Fibroblast of the aortic adventitia (primary cell): ENCODE measurements around a stretch of chr14.

DNA sequence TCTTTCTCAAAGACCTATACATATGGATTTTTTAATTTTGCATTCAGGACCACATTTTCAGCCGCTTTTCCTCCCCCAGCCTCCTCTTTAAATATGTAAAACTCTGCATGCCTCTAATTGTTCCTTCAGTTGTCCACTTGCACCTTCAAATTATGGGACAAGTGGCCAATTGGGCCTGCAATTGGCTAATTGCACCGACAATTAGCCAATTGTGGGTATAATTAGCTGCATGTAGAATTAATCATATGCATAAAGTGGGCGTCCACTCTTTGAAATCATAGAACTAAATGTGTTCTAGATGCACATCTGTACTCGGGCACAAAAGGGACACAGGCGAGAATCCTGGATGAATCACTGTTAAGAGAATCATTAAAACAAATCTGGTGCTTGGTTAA is 1124.9 kb downstream of the BCL11B start:
- CAGE, long polyA plus RNA: no peak

DNA sequence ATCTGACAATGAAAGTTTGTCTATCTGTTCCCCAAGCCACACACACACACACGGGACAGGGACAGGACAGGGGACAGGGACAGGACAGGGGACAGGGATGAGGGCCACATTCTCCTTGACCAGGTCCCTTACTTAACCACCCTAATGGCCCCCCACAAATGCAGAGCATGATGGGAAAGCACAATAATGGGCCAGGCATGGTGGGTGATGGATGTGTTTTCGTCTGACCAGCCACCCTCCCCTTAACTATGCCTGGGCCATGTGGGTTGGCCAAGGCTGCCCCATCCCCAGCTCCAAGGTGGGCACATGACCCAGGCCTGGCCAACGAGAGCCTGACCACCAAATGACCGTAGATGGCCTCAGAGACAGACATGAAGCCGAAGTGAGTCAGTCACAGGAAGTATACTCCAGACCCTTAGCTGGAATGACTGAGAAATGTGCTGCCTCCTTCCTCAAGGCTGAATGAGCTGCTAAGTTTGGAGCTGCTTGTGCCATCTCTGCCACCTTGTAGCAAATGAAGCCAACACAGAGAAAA is 233.7 kb downstream of the BCL11B start:
- CAGE, long polyA plus RNA: no peak

DNA sequence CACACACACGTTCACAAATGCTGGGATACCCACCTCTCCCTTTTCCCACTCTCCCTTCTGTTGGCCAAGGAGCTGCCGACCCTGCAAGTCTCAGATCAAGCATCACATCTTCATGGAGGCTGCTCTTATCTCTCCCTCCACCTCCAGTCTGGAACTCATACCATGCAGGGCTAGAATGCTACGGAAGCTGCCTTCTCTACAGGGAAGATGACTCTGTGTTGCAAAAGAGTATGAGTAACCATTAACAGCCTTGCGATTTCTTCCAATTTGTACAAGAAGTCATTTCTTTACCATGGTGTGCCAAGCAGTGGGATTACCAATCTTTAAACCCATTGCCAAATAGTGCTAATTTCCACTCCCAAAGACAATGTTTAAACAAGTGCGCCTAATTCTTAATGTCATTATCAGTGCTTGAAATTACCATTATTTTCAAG is 196.0 kb downstream of the BCL11B start:
- CAGE, long polyA plus RNA: no peak

- CAGE, long polyA plus RNA: no peak
Observed at GRCh38 chr14:99274300-99275156, 2.5 kb upstream of the BCL11B start.

DNA sequence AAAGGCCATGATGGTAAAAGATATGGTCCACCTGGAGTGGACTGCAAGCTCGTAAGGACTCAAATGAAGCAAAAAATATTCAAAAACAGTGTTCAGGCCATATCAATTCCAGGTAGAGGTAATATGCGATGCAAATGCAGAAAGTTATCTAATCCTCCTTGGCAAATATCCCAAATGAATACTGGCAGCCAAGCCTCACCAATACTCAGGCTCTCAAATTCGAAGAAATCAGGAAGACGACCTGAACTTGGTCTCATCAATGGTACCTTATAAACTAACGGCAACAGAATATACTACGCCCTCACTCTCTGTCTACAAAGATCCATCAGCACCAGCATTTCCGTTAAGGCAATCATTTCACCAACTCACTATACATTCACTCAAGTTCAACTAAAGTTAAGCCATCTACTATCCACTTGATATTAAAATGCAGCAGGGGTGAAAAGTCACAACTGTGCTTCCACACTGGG is 35.7 kb downstream of the SETD3 start:
- CAGE, long polyA plus RNA: no peak

- CAGE, long polyA plus RNA: no peak
Observed at GRCh38 chr14:99514950-99515492, 33.8 kb downstream of the CCNK start.

- CAGE, long polyA plus RNA: no peak
Observed at GRCh38 chr14:99525433-99525693, 44.2 kb downstream of the CCNK start.

DNA sequence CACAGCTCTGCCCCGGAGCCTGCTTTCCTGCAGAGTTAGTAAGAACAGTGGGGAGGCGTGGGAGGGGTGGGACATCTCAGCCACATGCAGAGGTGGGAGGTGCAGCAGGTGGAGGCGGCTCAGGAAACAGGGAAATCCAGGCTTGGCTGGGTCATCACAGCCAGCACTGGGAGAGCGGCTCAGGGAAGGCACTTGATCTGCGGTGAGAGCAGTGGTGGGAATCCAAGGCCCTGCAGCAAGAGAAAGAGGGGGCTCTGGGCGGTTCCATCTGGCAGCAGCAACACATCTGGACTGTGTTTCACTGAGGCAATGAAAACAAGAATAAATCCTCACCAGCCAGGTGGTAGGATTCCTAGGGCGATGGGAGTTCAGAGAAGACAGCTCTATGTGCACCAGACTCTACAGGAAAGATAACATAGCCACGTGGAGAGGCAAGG is 57.7 kb downstream of the CCDC85C start:
- CAGE, long polyA plus RNA: no peak

DNA sequence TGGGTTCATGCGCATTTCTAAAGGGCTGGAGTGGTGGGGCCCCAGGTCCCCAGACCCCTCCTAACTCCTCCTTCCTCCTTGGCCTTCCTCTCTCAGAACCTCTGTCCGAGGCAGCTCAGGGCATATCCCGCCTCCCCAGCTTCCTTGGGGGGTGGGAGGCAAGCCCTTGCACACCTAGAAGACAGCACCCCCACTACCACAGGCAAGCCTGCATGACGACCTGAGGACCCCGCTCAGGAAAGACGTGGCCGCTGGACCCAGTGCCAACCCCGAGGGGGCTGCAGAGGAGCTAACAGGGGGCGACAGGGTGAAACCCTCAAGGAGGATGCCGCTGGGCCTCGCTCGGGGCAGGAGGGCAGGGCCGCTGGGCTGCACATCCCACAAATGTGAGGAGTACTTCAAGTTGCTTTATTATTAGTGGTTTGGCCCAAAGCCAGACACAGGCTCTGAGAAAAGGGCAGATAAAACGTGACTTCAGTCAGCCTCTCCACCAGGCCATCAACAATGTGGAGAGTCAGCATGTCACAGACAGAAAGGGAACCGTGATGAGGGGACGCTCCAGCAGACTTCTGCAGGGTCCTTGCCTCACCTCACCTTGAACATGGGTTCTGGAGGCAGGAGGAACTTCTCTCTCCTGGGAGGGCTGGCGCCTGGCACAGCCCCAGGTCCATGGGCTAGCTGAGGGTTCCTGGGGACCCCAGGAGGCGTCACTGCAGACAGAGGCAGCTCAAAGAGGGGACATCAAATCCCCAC is 35.5 kb downstream of the CCDC85C start:
- CAGE, long polyA plus RNA: no peak

DNA sequence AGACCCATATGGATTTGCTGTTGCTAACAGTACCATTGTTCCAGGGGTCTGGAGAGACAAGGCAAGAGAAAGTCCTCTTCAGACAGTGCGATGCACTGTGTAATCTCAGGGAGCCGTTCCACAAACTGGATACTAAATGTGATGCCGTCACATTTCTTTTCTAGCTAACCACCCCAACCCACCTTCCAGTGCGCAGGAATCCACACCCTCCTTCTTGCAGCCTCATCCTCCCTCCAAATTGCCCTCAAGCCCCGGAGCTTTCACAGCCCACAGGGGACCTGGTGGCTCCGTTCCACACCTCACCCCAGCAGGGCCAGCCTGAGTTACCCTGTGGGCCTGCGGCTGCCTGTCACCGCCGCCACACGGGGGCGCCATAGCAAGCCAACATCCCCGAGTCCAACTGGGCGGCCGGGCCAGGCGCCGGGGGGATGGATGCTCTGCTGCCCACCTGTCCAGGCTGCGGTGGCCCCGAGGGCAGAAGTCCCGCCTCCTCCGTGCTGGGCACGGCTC is 1.5 kb upstream of the CYP46A1 start:
- CAGE, long polyA plus RNA: no peak

DNA sequence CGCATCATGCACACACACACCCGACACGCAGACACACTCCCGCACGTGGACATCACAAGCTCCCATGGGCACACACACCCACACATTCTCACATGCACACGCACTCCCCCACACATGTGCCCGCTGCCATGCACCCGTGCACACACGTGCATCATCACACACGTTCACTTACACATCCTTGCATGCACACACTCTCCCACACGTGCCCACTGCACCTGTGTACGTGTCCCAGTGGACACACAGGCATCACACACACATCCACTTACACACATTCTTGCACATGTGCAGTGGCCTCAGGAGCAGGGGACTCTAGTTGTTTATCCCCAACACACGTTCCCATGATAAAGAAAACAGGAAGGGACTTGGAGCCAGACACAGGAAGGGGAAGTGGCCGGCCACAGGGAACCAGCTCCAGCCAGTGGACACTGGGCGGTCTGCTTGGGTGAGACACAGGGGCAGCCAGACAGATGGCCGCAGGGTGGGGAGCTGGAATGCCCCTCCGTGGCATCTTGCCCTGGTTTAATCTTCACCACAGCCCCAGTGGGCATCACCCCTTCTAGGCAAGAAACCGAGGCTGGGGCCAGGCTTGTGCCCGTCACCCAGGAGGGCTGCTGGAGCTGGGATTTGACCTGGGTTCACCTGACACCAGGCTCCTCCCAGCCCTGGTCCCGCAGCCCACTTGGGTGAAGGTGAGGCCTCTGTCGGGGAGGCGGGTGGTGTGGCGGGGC is 49.7 kb downstream of the CYP46A1 start:
- CAGE, long polyA plus RNA: no peak

- CAGE, long polyA plus RNA: no peak
Observed at GRCh38 chr14:99740259-99740731, 52.9 kb upstream of the EML1 start.

DNA sequence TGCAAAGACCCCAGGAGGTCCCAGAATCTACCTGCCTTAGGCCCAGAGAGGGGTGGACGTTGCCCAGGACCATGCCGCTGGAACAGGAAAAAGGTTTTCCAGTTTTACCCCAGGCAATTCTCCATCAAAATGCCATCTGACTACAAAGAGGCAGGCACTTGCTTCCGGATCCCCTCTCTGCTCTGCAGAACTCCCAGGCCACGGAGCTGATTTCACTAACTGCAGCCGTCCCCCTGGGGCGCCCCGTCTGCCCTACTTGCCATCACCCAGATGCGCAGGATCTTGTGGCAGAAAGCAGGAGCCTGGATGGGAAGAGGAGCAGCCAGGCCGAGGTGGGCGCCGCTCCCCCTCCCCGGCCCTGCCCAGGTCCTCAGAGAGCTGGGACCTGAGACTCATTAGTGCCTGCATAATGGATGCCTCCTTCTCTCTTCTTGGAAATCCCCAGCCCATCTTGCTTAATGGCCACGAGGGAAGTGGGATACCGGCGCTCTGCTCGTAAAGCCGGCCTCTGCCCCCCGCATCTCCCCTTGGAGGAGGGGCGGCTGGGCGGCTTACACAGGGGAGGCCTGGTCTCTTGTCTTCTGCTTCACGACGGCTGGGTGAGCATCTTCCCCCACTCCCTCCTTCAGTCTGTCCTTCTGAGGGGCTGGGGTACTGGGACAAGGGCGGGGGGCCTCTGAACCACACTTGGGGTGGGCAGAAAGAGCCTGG is 19.6 kb upstream of the EML1 start:
- CAGE, long polyA plus RNA: no peak

DNA sequence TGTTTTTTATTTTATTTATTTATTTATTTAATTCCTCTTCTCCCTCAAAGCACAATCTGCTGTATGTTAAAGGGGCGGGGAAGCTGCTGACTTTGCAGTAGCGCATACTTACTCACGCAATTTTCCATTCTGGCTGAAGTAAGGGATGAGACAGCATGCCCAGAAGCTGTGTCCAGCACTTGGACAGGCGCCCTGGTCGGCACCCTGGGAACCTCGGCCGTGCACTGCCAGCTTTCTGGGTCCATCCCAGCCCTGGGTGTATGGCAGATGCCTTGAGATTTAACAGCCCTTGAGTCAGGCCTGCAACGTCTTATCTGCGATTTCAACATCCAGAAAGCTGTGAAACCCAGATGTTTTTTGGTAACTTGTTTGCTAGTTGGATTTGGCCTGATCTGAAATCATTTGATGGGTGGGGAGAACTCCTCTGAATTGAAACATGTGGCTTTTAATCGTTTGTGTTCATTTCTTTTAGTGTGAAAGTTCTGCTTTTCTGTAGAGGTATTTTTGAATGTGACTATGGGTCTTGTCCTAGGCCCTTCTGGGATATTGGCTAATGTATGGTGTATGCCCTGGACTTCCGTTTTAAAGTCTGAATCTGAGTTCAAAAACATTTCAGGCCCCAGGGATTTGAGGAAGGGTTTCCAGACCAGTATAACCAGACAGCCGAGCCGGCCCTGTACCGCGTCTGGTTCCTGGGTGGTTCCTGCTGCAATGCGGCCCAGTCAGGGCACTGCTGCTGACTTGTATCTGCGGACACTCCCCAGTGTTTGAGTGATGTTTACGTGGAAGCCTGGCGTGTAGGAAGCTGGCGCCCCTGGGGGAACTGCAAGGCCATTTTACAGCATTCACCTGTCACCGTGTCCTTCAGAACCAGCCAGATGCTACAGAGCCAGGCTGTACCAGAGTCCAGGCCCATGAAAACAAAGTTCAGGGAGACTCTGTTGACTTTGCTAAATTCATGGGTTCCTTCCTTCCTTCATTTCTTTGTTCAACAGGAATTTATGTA is 16.4 kb downstream of the EML1 start:
- CAGE, long polyA plus RNA: no peak

DNA sequence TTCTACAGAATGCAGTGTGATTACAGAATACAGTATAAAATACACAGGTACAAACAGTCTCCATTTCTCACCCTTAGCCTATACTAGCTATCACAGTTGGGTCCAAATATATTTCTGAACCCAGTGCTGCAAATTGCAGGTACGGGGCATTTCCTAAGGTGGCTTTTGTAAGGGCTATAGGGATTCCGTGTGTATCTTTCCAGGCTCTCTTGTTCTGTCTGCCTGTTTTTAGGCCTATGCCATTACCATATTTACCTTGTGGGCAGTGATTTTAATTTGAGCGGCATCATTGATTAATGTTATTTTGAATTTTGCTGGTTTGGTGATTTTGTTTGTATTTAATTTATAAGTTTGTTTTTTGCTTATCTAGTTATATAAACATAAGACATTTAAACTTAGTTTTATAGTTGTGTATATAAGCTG is 84.7 kb upstream of the EVL start:
- CAGE, long polyA plus RNA: no peak

DNA sequence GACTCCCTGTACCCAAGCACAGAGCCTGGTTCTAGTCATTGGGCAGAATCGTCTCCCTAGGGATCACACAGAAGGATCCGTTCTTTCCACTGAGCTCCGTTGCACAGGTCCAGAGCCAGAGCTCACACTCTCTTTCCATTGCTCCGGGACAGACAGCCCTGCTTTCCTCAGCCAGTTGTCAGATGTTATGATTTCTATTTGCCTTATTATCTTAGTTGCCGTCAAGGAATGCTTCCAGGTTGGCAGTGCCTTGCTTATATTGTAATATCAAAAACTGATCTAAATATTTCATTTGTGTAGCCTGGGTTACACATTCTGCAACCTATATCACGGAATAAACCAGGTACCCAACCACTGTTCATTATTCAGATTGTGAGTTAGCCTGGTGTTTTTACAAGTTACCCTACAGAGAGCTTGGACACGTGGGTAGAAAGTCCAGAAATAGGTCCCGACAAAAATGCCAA is 17.8 kb upstream of the EVL start:
- CAGE, long polyA plus RNA: no peak

DNA sequence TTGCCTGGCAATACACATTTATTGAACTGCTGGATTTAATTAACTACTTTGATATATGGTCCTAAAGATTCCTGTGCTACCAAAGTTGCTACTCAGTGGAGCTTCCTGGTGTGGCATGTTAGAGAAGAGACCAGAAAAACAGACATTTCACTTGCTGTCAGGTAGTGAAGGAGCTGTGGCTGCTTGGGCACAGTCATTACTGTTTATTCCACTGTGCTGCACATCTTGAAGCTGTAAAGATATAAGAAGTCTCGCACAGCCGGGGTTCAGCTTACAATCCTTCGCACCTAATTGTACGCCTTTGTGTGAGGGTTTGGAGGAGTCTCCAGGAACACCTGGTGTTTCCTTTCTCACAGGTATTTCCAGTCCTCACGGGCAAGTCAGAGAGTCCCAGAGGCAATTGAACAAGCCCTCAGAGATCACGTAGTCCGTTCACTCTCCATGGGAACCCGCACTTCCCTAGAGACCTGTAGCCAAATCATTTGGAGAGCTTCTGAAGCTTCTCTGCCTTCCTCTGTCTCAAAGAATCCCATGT is 4.0 kb downstream of the EVL start:
- CAGE, long polyA plus RNA: no peak

GRCh38 chr14:100082050-100082927 is 17.1 kb downstream of the EVL start:
- CAGE, long polyA plus RNA: no peak

DNA sequence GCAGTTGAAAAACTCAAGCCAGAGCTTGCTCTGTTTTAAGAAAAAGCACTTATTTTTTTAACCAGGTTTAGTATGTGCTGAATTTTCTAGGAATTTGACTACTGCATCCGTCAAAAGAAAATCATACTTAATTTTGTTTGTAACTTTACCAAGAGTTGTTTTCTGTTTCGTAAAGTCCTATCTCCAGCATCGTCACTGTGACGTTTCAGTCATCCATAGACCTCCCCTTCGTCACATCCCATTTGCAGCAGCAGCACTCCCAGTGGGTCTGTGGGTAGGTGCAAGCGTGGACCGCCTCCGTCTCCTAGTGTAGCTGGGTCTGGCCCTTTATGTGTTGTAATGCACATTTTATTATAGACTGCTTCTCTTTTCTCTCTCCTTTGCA is 41.0 kb downstream of the EVL start:
- CAGE, long polyA plus RNA: no peak

GRCh38 chr14:100120403-100121103 is 38.9 kb downstream of the DEGS2 start:
- CAGE, long polyA plus RNA: no peak